Neuron (in vitro differentiated cells): ENCODE results near the gene PLK4.

- PRO-cap: no peak
Measured at GRCh38 chr4:123113128-123113557, 190.3 kb downstream of the SPATA5 start.

- PRO-cap: no peak
Measured at GRCh38 chr4:123443333-123443753, 46.7 kb downstream of the SPRY1 start.

DNA sequence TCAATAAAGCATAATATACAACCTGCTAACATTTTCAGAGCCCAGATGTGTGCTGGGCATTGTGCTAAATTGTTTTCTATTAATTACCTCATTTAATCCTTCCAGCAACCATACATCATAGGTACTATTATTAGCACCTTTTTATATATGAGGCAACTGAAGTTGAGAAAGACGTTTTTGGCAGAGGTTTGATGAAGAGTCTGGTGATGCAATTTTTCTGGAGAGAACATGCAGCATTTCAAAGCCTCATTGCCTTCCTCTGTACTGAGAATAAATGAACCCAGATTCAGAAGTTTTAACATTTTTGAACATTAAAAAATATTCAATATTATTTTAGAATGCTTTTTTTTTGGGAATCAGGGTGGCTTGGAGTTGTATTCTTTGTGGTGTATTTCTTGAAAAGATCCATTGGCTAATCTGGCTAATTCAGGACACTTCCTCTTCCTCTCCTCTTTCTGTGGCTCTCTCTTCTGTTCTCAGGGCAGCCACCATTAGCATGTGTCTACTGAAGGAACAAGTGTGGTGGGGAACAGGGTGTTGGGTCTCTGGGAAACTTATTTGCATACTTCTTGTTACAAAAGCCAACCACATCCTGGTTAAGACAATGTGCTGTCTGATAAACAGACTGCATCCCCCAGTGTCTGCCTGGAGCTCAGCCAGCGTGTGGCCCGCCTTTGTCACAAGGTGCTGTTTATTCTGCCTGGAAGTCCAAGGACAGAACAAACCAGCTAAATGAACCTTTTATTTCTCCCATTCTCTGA is 203.2 kb downstream of the SPRY1 start:
- PRO-cap: no peak

DNA sequence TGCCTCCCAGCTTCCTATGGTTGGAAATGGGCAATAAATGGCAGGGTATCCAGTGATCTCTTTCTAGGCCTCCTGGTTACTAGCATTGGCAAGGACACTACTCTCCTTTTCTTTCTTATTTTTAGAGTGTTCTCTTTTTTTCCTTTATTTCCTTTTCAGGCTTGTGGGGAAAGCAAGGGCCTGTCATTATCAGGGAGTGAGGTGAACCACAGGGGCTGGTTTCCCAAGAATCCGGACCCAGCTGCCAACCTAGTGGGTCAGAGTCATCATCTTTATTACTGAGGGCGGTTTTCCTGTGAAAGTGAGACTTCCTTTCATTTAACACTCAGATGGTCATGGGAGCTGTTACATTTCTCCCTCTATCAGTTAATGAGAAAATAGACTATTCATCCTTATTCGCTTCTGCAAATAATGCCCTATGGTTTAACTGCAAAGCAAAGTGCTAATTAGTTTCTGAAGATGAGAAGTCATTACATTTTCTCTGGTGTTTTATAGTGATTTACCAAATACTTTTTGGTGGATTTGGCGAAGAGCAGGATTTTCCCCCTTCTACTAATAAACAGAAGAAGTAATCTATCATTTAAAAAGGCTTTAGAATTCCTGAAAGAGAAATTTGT is 224.8 kb downstream of the SPRY1 start:
- PRO-cap: no peak

DNA sequence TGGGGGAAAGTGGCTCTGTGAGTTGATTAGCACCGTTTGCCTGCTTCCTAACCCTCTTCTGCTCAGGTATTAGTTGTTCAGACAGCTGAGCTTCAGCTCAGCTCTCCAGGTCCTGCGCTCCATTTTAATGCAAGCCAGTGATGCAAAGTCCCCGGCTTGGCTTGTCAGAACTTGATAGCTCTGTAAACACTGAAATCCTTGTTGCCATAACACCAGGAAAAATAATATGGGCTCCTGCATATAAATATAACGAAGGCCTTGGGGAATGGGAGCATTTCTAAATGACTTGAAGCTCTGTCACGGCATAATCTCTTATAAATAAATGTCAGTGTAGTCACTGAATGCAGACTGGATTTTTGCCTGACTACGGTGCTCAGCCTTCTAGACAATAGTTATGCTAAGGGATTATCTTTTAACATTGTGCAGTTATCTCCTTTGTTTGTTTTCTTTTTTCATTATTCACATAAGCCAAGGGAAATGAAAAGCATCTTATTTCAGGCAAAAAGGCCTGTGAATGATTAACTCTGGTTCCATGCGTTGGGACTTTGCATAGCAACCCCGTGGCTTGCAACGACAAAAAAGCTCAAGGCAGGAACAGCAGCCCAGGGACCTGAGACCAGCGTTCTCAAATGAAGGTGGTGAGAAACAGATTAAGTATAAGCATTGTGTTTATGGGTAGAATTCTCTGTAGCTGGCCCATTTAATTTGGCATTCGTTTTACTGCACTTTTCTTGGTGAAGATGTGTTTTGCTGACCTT is 253.3 kb downstream of the SPRY1 start:
- PRO-cap: no peak

GRCh38 chr4:123857099-123857463 is 460.5 kb downstream of the SPRY1 start:
- PRO-cap: no peak

DNA sequence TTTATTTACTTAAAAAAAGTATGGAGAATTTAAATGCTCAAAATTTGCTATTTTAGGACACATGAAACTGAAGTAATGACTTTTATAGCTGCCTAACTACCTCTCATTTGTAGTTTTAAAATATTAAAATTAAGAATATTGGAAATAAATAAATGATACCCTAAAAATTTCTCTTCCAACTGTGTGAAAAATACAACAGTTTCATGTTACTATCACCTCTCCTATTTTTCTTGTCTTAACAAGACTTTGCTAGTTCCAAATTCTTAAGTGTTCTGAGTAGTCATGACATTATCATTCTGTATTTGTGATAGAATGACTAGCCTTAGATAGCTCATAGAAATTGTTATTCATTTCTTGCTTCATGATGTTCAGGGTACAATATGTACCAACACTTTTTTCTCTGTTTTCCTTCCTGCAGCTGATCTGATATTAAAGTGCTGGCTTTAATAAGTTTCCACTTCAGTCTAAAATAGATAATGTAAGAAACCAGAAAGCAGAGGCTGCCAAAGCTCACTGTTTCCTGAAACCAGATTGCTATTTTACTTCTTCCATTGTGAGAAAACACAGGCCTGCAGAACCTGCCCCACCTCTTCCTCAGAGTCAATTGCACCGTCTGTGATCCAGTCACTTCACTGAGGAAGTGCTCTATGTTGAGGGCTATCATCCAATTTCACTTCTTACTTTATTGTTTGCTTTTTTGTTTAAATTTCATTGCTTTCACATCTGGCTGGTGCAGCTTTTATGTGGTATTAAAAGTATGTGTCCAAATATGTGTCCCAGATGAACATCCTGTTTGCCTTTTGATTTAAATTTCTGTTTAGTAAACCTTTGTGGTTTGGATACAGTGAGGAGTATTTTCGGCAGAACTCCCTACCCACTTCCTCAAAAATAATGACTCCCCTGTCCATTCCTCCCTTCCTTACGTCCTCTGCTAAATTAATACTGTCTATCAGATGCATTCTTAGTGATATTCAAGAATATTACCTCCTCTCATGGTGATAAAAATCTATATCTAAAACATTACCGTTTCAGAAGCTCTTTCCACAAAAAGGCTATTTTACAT is 652.2 kb downstream of the ANKRD50 start:
- PRO-cap: no peak

GRCh38 chr4:125316877-125317336 is 2.2 kb downstream of the FAT4 start:
- PRO-cap: bidirectional peak, plus-strand start at chr4:125317055, minus-strand start at chr4:125316951

DNA sequence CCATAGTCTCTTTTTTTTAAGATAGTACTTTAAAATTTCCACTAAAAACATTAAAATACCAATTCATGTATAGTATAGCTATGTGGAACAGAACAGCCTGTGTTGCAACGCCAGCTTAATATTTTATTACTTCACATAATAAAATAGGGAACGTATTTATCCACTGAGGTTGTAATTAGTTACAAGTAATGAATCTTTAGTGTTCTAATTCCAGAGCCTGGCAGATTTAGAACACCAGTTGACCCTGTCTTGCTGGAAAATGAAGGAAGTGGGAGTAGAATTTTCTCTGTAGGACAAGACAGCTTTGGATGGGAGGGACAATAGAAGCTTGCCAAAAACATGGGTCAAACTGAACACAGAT is 20.0 kb downstream of the FAT4 start:
- PRO-cap: no peak

- PRO-cap: no peak
Measured at GRCh38 chr4:125415025-125415768, 100.4 kb downstream of the FAT4 start.

DNA sequence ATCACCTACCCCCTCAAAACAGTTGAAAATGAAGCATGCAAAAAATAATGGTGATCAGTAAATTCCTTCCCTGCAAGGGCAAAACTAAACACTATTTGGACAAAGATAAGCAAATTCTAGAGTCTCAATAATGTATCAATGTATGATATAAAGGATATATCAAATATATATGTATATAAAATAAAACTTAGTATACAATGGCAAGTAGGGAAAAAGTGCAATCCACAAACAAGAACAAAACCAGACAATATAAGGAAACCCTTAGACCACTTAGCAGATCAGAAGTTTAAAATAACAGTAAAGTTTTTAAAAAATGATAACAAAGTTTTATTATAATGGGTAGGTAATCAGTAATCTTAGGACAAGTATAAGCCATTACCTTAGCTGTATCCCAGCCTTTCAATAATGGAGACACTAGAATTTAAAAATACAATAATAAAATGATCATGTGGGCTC is 1138.5 kb upstream of the INTU start:
- PRO-cap: no peak

DNA sequence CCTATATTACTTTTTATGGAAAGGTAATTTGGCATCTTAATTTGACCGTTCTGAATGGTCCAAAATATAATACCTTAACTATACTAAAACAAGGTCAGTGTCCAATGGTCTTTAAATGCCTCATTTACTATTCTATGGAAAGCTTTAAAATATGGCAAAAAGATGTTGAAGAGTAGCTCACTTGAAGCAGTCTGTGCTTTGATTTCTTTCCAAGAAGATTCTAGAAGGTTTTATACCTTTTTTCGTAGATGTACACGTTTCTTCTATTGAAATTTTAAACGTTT is 1.5 kb downstream of the HSPA4L start:
- PRO-cap: no peak

DNA sequence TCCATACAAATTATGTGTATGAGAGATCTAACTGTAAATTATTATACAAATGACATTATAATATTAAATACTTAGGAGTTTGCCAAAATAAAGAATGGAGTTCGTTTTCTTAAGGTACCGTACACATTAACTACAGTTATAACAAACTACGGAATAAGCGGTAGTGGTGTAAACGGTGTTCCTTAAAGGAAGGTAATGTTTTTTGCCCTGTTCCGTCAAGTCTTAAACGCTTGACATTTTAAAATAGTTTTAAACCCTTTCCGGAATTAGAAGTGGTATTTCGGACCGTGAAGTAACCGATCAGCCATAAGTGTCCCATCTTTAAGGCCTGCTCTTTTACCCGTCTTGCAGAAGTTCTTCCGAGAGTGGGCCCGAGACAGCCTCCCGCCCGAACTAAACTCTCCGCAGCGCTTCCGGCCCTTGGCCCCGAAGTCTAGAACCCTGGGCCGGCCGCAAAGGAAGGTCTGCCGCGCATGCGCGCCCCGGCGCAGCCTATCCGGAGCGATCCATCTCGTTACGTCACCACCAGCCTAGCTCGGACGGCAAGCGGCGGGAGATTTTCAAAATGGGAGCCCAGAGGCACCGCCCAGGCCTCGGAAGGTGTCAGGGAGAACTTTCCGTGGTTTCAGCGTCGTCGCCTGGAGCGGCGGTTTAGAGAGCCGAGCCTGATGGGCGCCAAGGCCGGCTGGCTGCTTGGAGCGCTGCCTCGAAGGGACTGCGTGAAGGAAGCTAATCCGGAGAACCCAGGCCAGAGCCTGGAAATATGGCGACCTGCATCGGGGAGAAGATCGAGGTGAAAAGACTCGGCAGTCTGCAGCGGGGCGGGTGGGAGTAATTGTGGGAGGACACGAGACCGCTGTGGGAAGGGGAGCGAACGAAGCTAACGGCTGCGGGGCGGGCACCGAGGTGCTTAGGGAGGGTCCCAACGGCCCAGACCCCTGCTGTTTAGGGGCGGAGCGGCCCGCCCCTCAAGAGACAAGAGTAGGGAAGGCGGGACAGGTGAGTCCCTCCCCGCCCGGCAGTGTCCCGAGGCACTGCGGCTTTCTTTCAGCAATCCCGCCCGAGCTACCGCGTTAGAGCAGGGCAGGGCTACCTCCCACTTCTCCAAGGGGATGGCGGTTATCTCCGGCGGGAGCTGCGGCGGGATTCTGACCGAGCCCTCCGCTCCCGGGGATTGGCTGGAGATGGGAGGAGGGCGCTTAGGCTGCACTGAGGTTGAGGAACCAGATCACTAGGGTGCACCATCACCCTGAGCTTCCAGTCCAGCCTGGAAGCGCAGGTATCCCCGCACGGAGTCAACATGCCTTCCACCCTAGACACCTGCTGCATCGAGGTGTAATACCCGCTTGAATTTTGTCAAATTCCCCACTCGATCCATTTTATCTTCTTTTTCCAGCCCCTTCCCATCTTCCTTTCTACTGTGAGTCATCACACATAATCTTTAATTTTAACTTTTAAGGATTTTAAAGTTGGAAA is at the start of gene PLK4:
TSS of gene PLK4 (plus strand) at position 522 of the 1,476 bp plus-strand sequence.
- PRO-cap: bidirectional peak, plus-strand start at position 545 of the sequence, minus-strand start at position 395 of the sequence; bidirectional peak, plus-strand start at position 1,260 of the sequence, minus-strand start at position 908 of the sequence

DNA sequence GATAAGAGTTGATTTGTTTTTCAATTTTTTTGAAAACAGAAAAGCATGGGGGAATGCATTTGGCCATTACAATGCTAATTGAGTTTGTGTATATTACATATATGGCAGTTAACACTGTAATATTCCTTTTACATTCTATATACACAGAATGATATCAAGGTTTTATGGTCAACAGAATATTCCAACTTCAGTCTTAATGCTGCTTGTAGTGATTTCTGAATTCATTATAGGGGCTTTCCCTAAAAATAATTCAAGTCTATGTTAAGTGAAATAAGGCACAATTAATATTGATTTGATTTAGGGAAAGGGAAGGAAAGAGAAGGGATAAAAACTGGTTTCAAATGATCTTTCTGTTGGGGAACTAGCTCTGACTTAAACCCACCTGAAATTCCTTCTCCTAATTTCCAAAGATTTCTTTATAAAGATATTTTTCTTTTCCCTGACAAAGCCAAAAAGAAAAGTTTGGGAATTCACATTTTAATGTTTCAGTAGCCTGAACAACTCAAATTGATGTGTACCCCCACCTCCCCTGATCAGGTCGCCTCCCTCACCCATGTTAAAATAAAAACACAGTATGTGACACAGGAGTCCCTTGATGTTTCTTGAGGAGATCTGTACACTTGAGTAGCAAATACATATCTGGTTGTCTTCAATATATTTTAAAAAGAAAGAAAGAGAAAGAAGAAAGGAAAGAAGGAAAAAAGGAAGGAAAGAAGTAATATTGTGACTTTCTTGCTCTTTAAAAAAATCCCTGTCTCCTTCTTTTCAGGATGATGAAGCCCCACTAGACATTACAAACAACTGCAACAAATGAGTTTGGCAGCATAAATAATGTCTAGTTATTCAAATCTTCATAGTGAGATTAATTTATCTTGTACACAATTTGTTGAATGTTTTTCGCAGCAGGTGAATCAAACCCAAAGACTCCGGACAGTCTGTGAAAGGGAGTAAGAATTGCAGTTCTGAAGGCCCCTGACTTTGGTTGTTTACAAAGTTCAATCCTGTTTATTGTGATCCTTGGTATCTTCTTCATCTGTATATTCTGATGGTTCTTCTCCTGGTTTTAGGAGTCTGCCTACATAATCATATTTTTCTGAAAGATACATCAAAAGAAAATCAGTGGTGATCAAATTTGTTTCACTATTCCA is 16.9 kb downstream of the PGRMC2 start:
- PRO-cap: no peak

DNA sequence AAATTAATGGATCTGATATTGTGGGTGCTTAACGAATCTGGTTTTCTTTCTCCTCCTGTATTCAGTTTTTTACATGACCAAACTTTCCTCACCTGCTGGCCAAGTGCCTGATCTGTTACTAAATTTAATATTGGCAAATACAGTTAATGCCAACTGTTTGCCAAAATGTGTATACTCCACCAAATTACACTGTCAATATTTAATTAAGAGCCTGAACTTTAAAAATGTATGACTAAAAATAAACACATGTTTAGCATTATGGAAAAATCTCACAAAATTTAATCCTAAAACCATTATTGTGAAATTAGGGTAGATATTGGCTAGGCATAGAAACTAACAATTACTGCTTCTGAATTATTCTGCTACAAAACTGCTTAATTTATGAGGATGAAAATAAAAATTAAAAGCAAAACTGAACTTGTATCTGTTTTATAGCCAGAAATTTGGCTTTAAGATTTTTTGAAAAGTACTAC is 3.2 kb downstream of the PGRMC2 start:
- PRO-cap: no peak

DNA sequence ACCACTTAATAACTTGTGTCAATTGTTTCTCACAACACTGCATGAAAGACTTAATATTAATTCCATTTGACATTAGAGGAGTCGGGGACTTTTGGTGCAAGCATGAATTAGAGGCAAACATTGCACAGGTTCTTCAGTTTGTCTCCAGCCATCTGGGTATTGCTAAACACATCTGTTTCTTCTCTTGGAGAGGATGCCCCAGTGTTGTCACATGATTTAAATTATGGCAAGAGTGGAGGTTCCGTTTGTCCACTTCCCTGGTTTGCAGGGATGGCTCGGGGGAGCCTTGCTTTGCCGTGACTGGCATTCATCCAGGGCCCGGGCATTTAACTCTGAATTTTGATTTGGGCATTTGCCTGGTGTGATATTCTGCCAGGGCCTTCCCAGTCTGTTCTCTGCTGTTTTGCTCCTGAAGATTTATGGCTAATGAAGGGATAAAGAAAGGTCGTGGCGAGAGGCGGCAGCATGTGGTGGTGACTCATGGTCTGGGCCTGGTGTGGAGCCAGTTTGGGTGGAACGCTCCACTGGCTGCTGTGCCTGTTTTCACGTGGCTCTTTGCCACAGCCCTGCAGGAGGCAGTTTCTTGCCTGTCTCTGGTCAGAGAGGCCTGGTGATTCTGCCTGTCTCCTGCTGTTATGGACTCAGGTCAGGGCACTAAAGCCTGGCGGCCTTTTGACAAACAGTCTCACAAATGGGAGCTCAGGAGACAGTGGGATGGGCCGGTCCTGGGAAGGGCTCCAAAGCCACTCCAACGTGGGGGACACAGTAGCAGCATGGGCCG is 99.3 kb upstream of the PGRMC2 start:
- PRO-cap: no peak

DNA sequence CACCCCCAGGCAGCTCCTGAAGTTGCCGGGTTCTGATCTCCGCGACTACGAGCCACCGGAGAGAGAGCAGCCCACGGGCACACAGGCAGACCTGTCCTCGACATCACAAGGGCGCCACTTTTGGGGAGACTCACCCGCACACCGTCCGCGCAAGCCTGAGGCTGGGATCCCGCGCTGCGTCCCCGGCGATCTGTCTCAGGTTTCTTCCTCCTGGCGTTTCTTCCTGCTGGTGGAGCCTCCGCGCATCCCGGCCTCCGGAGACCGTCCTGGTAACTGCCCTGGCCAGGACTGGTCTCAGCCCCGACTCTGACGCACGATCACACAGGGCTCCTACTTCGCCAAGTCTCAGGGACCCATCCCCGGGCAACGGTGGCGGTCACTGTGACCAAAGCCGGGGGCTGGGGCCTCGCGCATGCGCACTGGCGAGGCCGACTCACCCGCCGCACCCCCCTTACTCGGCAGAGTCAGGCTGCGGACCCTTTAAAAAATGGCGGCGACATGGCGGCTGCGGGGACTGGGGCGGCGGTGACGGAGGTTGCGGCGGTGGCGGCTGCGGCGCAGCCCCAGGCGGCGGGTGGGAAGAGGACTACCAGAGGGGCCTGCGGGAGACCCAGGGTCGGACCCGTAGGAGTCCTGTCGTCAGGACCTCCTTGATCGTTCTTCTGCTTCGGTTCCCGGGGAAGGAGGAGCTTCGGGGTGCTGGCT is 1173.2 kb upstream of the PCDH10 start:
- PRO-cap: no peak

- PRO-cap: no peak
Measured at GRCh38 chr4:133151856-133152467, 2.9 kb downstream of the PCDH10 start.

- PRO-cap: no peak
Measured at GRCh38 chr4:133578830-133579144, 429.7 kb downstream of the PCDH10 start.

DNA sequence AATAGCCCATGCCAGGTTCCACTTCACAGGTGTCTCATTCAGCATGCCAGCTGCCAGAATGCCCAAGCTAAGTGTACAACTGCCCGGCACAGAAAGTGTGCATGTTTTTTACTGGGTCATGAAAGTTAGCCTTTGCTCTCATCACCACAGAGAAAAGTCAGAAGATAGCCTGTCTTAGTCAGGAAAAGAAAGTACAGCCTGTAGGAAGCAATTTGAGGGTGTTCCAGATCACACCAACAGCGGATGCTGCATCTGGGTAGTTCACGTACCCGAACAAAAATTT is 818 bp downstream of the SLC7A11 start:
- PRO-cap: no peak